Mesenchymal stem cell of Wharton's jelly (primary cell): ENCODE results near the genes KAZALD1, OGA, LDB1 and PITX3.

GRCh38 chr10:100364186-100364658 is 17.2 kb downstream of the SCD start:
- CAGE, long polyA plus RNA = no peak

- CAGE, long polyA plus RNA = no peak
Observed at GRCh38 chr10:100730542-100731578, 14.5 kb upstream of the PAX2 start.

DNA sequence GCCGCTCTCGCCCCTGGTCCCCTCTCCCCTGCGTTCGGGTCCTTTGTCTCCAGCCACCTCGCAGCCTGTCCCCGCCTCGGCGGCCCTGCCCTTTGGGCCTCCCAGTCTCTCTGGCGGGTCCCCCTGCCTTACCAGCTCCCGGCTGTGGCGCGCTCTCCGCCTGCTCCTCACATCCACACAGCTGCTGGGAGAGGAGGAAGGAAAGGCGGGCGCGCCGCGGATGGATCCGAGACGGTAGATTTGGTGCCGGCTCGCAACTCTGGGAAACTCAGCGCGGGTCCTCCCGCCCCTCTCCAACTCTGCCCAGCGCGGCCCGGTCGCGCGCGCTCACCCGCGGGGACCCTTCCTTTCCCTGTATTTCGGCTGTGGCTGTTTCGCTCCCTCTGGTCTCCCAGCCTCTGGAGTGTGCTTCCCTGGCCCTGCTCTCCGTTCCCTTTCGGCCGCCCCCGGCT is 6.1 kb upstream of the PAX2 start:
- CAGE, long polyA plus RNA = no peak

DNA sequence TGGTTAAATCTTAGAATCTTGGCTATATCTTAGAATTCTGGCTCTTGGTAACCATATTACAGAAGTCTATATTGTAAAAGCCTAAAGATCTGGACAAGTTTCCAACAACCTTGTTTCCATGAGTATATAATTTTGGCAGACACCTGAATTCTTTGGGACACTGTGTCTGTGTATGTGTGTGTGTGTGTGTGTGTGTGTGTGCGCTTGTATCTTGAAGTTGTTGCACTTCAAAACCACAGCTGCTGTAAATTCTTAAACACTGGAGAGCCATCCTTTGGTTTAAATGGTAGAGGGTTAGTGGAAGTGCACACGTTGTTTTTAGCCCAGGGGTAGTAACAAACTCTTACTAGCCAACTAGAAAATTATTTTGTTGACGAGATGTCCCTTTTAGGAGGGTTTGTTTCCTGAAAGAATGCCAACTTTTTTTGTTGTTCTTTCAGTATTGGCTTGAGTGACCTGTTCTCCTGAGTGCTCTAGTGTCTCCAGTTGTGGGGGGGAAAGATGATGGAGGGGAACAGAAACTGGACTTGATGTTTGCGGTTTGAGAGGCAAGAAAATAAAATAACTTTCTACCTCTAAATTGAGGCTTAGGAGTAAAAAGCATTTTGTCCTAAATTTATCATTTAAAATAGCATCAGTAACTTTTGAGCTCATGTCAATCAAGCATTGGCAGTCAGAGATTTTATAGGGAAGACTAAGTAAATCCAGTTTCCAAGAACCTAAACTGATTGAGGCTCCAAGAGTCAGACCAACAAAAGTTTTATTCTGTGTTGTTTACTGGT is 6.4 kb upstream of the SEMA4G start:
- CAGE, long polyA plus RNA = no peak

- CAGE, long polyA plus RNA = no peak
Observed at GRCh38 chr10:100971116-100971892, 2.0 kb downstream of the SEMA4G start.

GRCh38 chr10:101028594-101029270 is 2.2 kb downstream of the PDZD7 start:
- CAGE, long polyA plus RNA = no peak

DNA sequence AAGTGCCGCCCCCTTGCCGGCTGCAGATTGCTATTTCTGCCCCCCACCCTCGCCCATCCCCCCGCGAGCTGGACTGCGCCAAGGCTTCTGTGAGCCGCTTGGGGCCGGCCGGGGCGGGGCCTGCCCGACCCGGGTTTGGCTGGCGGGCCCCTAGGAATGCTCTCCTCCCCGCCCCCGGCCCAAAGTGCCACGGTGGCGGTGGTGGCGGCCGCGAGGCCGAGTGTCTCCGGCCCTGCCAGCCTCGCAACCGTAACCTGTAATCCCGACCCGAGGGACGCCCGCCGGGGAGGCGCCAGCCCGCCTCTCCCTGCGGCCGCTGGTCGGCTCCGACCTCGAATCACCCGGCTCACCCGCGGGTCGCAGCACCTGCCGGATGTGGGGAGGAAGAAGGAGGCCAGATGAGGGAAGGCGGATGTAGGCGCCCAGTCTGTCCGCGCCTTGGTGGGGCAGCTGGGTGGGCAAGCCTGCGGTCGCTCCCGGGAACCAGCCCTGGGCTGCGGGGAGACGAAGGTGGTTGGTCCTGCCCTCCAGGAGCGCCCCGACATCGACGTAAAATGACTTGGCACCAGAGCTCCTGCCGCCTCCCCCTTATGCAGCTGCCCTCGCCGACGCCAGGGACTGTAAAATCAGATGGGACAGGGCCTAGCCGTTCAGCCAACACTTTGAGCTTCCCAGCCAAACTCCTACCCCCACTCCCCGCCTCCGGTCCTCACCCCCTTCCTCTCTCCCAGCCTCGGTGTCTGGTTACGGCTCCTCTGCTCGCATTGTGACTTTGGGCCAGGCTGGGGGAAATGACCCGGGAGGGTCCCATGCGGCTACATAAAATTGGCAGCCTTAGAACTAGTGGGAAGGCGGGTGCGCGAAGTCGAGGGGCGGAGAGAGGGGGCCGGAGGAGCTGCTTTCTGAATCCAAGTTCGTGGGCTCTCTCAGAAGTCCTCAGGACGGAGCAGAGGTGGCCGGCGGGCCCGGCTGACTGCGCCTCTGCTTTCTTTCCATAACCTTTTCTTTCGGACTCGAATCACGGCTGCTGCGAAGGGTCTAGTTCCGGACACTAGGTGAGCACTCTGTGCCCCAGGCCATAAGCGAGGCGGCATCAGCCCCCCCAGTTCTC is at the start of gene KAZALD1:
Gene KAZALD1 (plus strand): TSS at position 929 of the 1,111 bp plus-strand sequence.
- CAGE, long polyA plus RNA = no peak

DNA sequence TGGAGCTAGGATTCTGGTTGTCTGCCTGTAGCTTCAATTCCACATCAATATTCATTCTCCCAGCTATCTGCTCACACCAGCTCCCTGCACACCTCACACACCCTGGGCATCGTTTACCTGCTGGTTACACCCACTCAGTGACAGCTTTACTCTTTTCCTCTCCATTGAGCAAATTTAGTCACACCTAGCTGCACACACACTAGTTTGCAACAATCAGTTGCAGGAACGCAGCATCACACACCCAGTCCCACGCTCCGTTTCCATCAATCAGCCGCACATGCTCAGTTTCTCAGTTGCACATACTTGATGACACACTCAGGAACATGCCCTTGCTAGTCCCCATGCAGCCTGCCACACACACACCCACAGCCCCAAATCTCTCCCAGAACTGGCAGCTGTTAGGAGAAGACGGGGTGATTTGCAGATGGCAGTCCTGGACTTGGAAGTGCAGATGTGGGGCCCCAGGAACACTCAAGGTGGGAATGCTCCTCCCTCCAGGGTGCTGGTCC is 7.8 kb downstream of the LBX1 start:
- CAGE, long polyA plus RNA = no peak

DNA sequence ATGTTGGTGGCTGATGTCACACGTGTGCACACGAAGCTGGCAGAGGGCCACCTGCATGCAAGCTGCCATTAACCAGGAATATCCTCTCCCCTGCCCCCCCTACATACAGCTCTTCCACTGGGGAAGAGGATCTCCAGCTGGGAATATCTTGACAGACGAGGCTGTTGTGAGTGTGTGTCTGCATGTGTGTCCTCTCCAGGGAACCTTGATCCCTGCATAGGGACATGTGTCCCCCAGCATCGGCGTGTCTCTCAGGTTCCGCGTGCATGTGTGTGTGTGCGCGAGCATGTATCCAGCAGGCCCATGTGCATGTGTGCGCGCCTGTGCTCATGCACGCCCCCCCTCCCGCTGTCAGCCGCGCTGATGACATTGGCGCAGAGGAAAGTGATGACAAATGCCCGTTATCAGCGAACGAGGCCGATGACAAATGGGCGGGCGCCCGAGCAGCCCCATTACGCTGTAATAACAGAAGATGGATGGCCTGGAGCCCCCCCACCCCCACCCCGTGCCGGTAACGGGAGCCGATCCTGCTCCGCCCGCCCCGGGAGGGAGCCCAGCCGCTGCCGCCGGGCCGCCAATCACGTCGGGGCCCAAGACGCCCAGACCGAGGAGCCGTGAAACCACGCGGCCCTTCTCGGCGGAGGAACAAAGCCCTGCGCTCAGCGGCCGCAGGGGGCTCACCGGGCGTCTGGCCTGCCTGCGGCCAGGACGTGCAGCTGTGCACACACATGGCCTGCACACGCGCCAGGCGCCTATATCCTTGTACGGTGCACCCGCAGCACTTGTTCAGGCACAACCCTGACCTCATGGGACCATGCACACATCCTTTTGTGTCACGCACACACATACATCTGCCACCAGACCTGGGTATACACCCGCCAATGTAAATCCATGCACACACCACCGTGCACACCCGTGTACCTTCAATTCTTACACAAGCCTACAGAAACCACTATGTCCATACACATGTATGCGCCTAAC is 21.6 kb downstream of the POLL start:
- CAGE, long polyA plus RNA = no peak

GRCh38 chr10:101579197-101579737 is 8.8 kb downstream of the POLL start:
- CAGE, long polyA plus RNA = no peak

DNA sequence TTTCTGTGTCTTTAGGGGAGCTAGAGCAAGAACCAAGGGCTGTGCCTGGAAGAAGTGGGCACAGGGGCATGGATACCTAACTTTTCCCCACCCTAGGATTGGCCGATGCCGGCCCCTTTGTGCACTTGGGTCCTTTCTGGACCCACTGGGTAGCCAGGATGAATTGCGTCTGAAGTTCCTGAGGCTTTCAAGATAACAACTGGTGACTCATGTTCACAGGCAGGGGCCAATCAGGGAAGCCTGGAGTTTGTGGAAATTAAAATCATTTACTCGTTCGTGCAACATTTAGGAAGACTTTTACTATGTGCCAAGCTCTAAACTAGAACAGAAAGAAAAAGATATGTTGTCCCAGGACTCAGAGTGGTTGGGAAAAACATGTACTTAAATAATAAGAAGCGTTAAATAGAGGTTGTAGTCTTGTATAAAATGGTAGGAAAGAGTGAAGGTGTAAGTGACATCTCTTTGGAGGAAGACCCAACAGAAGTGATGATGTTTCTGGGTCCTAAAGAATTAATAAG is 882 bp downstream of the DPCD start:
- CAGE, long polyA plus RNA = no peak

DNA sequence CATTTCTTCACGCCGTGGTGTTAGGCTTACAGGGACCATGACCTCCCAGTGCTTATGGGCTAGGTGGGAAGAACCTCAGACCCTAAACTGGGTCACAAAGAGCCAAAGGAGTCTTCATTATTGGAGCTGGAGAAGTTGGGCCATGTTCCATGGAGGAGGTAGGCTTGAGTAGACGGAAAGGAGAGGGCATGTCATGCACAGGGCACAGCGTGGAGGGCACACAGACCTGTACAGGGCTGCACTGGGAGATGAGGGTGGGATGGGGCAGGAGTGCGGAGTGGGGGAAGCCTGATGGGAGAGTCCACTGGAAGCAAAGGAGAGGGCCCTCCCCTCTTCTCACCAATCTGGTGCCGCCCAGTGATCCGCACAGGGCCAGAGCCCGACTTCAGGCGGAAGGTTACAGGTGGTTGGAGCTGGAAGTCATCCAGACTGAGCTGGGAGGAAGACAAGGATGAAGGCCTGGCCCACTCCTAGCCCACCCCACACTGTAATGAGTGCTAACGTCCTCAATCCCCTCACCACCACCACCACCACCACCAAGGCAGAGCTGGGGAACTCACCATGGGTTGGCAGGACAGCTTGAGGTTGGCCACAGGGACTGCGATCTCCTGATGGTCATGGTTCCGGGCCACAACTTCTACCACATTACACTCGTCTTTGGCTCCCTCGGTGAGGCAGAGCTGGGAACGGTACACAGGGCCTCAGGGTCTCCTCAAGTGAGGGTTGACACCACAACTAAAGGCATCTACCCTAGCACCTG is 1.1 kb downstream of the NPM3 start:
- CAGE, long polyA plus RNA = no peak

- CAGE, long polyA plus RNA = start-site peak on the minus strand at chr10:101818401-101818448, 67 and 192 reads in 2 replicates
Observed at GRCh38 chr10:101817933-101818868, at the start of gene OGA. OGA (minus strand) TSS chr10:101818444.

- CAGE, long polyA plus RNA = no peak
Observed at GRCh38 chr10:101974305-101974610, 81.7 kb downstream of the ARMH3 start.

DNA sequence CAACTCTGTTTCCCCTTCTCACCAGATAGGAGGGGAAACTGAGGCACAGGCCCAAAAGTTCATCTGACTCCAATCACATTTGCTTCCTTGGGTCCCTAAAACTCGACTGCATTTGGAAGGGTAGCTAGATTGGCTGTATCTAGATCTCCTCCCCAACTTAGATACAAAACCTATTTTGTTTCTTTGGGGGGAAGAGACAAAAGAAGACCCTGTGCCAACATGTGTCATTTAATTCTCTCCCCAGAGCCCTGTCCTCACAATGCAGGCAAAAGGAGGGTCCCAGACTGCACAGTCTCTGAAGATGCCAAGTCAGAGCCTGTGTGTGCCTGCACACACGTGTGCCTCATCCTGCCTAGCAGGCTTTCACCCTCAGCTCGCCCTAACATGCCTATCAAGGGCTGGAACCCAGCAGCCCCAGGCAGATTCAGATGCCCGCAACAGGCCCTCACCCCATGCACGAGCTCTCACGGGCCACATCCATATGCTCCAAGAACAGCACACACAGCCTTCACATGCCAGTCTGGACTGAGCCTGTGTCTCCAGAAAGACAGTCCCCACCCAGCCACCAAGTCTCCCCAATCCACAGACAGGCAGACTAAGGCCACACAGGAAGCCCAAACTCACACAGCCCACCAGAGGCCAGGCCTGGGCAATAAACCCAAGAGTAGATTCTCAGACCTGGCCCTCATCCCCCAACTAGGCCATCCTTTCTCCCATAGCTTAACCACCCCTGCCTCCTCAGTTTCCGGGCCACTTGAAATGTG is 7.0 kb downstream of the LDB1 start:
- CAGE, long polyA plus RNA = no peak

DNA sequence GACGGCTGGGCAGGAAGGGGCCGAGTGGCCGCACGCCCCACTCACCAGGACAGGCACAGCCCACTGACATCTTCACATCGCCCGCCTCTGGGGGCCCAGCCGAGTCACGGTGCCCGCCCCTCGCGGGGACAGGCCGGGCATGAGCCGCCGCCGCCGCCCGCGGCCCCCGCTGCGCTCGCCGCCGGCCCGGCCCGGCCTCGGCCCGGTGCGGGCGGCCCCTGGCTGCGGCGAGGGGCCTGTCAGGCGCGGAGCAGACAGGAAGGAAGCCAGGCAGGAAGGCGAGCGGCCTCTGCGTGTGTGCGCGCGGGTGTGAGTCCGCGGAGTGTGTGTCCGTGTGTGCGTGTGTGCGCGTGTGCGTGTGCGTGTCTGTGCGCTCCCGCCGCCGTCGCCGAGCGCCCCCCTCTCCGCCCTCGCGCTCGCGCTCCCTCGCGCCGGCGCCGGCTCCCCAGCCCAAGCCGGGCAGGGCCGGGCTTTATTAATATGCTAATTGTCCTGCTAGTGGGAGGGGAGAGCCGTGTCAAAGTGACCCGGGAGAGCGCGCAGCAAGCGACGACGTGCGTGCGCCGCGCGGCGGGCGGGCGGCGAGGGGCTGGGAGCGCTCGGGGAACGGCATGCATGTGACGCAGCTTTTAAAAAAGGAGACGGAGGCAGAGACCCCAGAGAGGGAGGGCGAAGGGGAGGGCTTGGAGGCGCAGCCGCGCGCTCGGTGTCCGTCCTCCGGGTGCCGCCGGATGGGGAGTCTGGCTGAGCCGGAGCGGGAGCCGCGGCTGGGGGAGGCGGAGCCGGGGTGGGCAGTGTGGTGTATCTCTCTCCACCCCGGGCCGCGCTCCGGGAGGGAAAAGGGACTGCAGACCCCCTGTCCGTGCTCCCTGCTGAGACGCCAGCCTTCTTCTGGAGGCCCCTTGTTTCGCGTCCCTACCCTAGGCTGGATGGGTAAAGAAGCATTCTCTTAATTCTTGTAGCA is at the start of gene LDB1:
Gene LDB1 (minus strand): TSS at position 328 of the 964 bp plus-strand sequence.
- CAGE, long polyA plus RNA = start-site peak on the minus strand centred at position 399 of the sequence, 118 bp wide, 20 and 30 reads in 2 replicates

DNA sequence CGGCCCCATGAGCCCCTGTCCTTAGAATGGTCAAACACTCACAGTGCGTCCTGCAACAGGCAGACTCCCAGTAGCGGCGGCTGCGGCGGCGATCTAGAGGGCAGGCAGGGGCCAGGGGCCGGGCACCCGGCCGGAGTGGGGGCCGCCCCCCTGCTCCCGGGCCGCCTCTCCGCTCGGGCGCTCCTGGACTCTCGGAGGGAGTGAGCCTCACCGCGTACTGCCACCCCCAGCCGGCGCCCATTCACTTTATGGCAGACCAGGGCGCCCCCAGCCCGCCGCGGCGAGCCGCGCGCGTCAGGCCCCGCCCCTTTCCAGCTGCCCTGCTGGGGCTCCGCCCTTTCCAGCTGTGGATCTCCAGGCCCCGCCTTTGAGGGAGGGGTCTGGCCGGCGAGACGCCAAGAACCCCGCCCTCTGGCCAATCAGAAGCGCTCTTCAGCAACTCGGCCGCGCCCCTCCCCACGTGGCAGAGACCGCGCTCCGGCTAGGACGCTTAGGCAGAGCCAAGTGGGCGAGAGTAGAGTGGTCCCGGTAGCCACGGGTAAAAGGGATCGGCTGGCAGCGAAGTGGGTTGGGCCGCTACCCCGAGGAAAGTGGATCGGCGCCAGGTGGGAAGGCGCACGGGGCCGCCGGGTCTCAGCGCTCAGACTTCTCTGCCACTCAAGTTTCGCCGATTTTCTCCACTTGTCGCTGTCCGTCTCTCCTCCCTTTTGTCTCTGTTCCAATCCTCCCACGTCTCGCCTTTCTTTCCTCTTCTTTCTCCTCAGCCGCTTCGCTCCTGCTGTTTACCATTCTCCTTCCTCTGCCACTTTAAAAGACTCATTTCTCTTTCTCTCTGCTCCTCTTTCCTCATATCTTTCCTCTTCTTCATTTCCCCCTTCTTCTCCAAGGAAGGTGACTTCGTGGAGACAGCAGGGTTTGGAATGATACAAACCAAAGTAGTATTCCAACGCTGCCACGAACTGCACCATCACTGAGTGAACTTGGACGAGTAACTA is at the start of gene PITX3:
Gene PITX3 (minus strand): TSS at position 222 of the 995 bp plus-strand sequence.
- CAGE, long polyA plus RNA = no peak

GRCh38 chr10:102397175-102397878 is 1.8 kb downstream of the NFKB2 start:
- CAGE, long polyA plus RNA = no peak

DNA sequence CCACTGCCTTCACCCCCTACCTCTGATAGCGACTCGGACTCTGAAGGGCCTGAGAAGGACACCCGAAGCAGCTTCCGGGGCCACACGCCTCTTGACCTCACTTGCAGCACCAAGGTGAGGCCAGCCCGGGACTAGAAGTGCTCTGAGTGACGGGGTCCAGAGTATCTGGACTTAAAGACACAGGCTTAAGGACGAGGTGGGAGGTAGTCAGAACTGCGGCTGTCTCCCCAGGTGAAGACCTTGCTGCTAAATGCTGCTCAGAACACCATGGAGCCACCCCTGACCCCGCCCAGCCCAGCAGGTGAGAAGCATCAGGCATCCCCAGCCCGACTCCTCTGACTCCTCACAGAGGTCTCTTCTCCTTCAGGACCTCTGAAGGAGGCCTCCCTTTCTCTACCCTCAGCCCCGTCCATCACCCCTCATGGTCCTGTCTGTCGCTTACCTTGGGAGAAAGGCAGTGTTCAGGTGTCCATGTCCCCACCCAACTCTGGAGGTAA is 5.8 kb downstream of the NFKB2 start:
- CAGE, long polyA plus RNA = no peak

- CAGE, long polyA plus RNA = no peak
Observed at GRCh38 chr10:102410472-102411307, 7.9 kb downstream of the PSD start.